Left cardiac atrium (tissue), 1 donor: ENCODE measurements around the genes CAMK2G and KAT6B.

DNA sequence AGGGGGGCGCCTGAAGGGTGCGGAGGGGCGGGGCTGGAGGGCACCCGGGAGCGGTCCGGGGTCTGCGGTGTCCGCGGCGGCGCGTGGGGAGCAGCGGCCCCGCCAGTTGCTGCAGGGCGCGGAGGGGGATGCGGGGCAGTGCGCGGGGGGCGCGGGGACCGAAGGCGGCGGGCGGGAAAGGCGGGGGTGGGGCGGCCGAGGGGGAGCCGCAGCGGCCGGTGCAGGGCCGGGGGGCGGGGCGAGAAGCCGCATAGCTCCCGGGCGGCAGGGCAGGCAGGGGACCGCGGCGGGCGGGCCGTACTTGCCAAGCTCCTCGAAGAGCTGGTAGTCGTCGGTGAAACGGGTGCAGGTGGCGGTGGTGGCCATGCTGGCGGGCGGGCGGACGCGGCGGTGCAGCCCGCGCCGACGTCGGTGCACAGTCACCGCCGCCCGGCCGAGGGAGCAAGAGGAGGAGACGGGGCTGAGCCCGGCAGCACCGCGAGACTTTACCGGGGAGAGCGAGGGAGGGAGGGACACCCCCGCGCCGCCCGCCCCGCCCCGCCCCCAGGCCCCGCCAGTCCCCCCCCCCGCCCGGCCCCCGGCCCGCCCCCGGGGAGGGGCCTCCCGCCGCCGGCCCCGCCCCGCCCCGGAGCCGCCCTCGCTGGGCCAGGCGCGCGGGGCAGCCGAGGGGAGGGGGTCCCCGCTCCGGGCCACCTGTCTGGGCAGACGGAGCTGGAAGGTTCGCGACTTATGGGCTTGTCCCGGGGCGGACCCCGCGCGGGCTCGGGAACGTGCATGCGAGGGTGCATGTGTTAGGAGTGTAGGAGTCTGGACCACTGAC lies at the start of gene CAMK2G:
TSS of gene CAMK2G (minus strand) at position 460 of the 820 bp plus-strand sequence.
- PRO-cap, result bidirectional peak, plus-strand start at position 628 of the sequence, minus-strand start at position 487 of the sequence

DNA sequence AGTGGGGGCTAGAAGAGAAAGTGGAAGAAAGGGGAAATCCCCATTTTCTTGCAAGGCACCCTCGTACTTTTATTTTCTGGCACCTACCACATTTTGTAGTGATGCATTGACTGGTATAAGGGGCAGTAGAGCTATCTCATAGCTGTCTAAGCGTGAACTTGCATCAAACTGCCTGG lies 810 bp upstream of the CAMK2G start:
- PRO-cap, result no peak

GRCh38 chr10:73910034-73910414 lies 908 bp upstream of the PLAU start:
- PRO-cap, result no peak

GRCh38 chr10:73949072-73949467 lies 38.1 kb downstream of the PLAU start:
- PRO-cap, result no peak

GRCh38 chr10:73998449-73998827 lies 522 bp downstream of the VCL start:
- PRO-cap, result no peak

- PRO-cap, result no peak
These were observed 26.4 kb downstream of the ADK start for GRCh38 chr10:74177398-74177759.

DNA sequence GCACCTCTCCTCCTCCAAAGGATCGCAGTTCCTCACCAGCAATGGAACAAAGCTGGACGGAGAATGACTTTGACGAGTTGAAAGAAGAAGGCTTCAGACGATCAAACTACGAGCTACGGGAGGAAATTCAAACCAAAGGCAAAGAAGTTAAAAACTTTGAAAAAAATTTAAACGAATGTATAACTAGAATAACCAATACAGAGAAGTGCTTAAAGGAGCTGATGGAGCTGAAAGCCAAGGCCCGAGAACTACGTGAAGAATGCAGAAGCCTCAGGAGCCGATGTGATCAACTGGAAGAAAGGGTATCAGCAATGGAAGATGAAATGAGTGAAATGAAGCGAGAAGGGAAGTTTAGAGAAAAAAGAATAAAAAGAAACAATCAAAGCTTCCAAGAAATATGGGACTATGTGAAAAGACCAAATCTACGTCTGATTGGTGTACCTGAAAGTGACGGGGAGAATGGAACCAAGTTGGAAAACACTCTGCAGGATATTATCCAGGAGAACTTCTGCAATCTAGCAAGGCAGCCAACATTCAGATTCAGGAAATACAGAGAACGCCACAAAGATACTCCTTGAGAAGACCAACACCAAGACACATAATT lies 67.0 kb downstream of the ADK start:
- PRO-cap, result no peak

DNA sequence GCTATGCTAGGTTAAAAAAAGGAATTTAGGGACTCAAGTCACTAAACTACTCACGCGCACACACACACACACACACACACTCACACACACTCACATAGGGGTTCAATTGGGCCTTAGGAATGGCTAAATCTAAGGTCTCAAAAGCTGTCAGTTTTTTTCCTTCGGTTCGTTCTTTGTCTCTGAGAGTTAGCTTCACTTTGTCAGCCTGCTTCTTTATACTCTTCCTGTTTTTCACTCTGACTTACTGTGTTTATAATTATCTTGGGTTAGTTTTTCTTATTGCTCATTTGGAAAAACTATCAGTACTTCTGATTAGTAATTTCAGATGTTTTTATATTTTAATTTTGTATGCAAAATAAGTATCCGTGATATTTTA lies 139.0 kb downstream of the ADK start:
- PRO-cap, result no peak

GRCh38 chr10:74819259-74819458 lies 7.2 kb upstream of the KAT6B start:
- PRO-cap, result unidirectional peak, plus-strand start at chr10:74819360

- PRO-cap, result no peak
These were observed 2.3 kb upstream of the KAT6B start for GRCh38 chr10:74823864-74824786.

DNA sequence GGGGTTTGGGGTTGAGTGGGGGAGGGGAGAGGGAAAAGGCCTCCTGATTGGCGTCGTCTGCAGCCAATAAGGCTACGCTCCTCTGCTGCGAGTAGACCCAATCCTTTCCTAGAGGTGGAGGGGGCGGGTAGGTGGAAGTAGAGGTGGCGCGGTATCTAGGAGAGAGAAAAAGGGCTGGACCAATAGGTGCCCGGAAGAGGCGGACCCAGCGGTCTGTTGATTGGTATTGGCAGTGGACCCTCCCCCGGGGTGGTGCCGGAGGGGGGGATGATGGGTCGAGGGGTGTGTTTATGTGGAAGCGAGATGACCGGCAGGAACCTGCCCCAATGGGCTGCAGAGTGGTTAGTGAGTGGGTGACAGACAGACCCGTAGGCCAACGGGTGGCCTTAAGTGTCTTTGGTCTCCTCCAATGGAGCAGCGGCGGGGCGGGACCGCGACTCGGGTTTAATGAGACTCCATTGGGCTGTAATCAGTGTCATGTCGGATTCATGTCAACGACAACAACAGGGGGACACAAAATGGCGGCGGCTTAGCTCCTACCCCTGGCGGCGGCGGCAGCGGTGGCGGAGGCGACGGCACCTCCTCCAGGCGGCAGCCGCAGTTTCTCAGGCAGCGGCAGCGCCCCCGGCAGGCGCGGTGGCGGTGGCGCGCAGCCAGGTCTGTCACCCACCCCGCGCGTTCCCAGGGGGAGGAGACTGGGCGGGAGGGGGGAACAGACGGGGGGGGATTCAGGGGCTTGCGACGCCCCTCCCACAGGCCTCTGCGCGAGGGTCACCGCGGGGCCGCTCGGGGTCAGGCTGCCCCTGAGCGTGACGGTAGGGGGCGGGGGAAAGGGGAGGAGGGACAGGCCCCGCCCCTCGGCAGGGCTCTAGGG lies at the start of gene KAT6B:
TSS of gene KAT6B (plus strand) at position 472 of the 874 bp plus-strand sequence.
- PRO-cap, result bidirectional peak, plus-strand start at position 472 of the sequence, minus-strand start at position 157 of the sequence

- PRO-cap, result no peak
These were observed 39.4 kb downstream of the KAT6B start for GRCh38 chr10:74865729-74866295.

DNA sequence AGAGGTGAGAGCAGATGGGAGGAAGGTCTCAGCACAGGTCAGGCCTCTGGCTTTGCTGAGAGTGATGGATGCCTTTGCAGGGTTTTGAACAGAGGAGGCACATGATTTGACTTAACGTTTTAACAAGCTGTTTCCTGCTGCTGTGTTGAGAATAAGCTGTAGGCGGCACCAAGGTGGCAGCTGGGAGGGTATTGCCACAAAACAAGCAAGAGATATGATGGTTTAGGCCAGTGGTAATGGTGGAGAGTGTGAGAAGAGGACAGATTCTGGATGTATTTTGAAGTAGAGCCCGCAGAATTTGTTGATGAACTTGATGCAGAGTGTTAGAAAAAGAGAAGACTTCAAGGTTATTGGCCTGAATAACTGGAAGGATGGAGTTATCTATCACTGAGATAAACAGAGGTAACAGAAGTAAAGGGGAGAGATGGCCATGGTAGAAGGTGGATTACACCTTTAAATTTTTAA lies 97.4 kb downstream of the KAT6B start:
- PRO-cap, result no peak

- PRO-cap, result no peak
These were observed 3.7 kb downstream of the COMTD1 start for GRCh38 chr10:75231909-75232575.

DNA sequence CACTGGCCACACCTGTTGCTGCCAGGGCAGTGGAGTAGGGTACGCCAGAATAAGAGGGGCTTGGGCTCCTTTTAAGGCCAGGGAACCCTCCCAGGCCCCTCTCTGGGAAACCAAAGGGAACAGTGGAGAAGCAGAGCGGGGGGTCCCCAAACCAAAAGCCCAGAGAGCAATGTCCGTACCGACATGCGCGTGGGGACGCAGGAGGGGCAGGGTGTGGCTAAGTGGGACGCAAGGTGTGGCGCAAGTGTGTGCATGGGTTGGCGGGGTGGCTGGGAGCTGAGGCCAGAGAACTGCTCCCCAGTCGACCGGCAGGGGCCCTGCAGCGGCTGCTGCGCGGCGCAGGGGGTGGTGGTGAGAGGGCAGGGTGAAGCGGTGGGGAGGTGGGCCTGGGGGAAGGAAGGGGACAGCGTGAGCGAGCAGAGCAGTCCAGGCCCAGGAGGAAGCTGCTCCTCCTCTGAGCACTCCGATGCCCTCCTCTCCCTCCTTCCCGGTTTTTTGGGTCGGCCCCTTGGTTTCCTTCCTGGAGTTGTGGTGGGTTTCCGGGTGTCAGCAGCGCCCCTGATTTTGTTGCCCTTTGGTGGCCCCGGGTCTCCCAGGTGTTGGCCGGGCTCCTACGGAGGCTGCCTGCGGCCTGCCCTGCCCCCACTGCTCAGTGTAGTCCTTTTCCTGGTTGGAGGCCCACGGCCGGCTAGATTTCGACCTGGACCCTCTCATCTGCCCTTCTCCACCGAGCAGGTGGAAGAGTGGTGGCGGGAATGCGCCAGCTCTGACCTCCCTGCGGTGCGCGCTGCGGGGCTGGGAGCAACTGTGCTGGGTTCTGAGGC lies 40.4 kb upstream of the COMTD1 start:
- PRO-cap, result no peak

- PRO-cap, result no peak
These were observed 1.0 kb upstream of the LRMDA start for GRCh38 chr10:75430131-75431053.

- PRO-cap, result no peak
These were observed 604.9 kb downstream of the LRMDA start for GRCh38 chr10:76036326-76036776.

DNA sequence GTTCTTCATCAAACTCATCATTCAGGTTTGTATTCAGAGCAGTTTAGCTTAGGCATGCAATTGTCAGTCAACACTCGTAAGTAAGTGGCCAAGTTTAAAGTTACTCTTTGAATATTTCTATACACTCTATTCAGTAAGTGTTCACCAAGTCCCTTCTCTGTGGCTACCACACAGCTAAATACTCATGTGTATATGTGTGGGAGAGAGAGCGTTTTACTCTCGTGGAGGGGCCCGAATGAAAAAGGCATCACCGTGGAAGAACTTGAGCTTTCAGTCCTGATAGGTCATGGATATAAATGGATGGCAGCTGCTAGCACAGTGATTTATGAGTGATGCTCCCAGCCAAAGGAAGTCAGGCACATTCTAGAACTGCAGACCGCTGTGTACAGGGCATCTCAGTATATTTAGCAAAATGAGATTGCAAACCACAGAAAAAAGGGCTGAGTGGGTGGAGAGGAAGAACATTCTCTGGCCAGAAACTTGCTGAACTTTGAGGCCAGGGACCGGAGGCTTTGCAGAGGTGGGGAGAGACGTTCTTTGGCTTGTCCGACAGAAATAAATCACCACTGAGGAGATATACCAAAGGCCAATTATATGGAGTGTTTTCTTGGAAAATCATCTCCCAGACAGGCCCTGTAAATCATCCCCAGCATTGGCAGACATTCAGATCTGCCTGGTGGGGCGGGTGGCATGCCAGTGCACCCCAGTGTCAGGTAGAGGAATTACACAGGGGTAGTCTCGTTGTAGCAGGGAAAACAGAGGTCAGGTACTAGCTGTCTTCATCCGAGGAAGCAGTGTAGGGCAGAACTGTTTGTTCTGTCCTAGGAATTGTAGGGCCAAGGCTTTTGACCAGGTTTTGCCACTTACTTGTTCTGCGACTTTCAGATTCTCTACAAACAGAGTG lies 655.3 kb downstream of the LRMDA start:
- PRO-cap, result no peak

GRCh38 chr10:76139910-76140670 lies 708.7 kb downstream of the LRMDA start:
- PRO-cap, result no peak

DNA sequence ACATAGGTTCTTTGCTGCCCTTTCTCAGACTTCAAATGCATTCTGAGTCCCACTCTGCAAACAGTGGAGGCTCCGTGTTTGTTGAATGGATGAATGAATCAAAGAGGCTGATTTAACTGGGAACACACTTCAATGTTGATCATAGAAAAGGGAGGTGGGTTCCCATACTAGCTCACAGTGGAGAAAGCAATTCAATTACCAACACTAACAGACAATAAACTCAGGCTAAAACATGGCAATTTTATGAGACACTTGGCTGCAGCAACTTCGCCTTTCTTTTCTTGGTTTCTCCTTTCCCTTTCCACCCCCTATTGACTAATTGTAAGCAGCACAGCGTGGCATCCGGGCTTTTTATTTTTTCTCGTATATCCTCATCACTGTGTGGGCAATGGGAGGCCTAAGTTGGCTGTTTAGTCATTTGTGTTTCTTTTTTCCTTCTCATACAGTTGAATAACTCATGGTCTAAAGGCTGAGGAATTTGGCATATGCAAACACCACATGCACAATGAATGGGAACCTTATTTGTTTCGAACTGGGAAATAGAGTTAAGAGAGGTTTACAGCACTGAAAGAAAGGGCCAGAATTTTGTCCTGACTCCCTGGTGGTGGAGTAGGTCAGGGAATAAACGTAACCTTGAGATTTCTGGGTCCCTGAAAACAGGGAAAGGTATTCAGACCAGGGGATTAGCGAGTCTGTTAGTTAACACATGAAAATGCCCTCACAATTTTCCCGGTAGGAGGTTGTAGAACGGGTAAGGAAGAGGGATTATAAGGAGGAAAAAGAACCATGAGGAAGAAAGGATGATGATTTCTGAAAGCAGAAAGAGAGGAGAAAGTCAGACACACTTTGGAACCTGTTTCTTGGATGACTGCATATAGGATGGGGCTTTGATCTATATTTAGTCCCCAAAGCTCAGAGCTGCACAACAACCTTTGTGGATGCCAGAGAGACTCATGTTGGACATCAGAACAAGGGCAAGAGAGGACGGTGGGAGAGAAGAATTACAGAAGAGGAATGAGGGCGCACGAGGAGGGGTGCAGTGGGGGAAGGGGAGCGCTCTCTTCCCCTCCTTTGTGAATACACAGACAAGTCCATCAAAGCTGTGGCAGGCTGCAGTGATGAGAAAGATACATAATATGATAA lies 858.3 kb downstream of the KCNMA1 start:
- PRO-cap, result no peak